MCF 10A (cell line): ENCODE measurements around a stretch of chr1.

GRCh38 chr1:61123218-61123834 is 41.0 kb downstream of the NFIA start:
- PRO-cap, result no peak
- RRBS, result no CpG with 5 or more reads among the region's 4 CpGs

DNA sequence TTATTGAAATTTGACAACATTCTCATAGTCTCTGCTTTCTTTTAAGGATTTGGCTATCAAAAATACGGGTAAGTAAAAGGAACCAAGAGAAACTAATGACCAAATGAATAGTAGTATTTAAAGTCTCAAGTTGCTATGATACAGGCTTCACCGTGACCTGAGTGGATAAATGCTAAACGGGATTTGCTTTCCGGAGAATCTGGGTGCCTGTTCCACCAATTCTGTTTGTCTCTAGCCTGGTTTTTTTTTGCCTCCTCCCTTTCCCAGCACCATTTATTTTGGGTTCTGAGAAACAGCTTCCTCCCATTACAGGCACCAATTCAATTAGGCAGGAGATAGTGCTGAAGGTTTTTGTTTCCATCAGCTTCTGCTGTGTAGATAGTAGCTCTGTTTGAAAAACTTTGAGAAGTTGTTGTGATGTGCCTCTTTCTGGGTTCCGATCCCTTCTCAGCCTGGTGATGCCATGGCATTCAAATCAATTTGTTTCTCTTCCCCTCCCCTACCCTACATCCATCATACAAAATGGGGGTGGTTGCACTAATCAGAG is 108.9 kb downstream of the NFIA start:
- PRO-cap, result no peak
- RRBS, result no CpG with 5 or more reads among the region's 5 CpGs

- PRO-cap, result bidirectional peak, plus-strand start at chr1:61318459, minus-strand start at chr1:61318470; bidirectional peak, plus-strand start at chr1:61318709, minus-strand start at chr1:61318532
- RRBS, result no CpG with 5 or more reads among the region's 10 CpGs
These were observed 236.0 kb downstream of the NFIA start for GRCh38 chr1:61318057-61319059.

DNA sequence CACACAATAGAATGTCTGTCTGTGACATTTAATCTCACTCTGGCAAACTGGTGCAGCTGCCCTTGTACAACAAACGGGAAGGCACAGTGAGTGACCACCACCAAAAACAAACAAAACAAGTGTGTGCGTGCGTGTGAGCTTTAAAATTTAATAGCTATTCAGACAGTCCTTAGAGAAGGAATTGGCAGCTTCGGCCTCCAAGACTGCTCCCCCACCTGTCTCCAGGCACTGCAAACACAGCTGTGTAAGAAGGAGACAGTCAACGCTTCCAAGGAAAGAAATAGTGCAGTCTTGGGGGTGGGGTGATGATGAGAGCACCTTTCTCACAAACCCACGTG is 84.3 kb downstream of the TM2D1 start:
- PRO-cap, result no peak
- RRBS, result no CpG with 5 or more reads among the region's 6 CpGs

GRCh38 chr1:61742997-61743417 is 727 bp downstream of the PATJ start:
- PRO-cap, result bidirectional peak, plus-strand start at chr1:61743476, minus-strand start at chr1:61743343
- RRBS, result no CpG with 5 or more reads among the region's 22 CpGs

GRCh38 chr1:62511036-62511801 is 74.4 kb downstream of the USP1 start:
- PRO-cap, result no peak
- RRBS, result no CpG with 5 or more reads among the region's 2 CpGs

- PRO-cap, result no peak
- RRBS, result no CpG with 5 or more reads among the region's 2 CpGs
These were observed 15.4 kb downstream of the ANGPTL3 start for GRCh38 chr1:62612744-62613048.

DNA sequence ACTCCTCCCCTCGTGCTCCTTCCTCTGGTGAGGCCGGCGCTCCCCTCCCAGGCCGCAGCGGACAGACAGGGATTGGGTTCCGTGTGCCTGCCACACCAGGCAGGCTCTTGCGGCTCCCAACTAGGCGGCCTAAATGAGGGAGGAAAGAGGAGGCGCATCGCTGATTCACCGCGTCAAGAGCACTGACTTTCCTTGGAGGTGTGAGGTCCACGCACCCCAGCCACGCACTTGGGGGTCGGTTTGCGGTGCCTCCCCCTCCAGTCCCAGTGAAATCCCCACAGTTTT is 1.4 kb upstream of the FOXD3 start:
- PRO-cap, result no peak
- RRBS, result no CpG with 5 or more reads among the region's 16 CpGs

DNA sequence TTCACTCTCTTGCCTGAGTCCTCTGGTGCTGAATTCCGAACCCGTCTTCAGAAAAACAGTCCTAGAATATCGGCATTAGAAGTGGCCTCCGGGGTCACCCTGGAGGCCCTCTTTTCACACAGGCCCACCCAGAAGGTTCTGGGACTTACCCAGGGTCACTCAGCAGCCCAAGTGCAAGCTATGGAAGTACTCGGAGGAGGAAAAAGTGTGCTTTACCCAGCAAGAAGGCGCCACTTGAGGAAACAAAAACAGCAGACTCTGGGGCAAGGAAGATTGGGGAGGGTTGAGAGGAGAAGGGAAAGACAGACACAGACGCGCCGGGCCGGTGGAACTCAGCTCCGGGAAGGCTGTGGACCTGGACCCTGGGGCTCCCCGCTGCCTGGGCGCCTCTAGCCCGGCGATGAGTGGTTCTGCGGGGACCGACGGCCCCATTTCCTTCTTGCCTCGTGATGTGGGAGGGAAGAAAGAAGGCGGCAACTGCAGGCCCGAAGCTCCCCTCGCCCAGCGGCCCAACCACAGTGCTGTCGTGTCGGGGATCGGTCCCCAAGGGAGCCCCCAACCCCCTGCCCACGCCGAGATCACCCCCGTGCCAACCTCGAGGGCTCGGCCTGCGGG is 7.1 kb downstream of the FOXD3 start:
- PRO-cap, result no peak
- RRBS, result 61% methylated on average over 7 of the region's 32 CpGs

DNA sequence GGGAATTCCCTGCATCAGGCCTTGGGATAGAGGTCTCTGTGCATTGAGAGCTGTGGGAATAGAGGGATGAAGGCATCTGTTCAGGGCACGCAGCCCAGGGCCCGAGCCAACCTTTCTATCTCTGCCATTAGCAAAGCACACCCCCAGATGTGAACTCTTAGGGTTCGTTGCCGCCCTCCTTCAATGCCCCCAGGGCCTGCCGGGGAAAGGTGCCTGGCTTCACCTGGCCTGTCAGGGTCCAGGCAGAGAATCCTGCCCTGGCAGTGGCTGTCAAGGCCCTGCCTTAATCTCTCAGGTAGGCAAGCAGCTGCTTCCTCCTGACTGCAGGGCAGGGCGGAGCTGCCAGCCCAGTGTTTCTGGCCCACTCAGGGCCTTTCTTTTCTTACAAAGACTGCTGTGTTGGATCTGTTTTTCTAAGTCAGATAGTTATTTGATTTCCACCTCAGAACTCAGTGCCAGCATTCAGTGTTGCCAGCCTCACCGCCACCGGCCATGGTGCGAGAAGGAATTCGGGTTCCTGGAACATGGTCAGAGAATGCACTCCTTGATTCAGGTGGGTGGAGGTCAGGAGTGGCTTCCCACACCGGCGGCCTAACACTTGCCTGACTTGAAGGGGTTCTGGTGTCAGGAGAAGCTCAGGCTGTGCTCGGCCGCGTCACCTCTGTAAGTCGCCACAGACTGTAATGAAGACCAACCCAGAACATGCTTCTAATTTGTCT is 76.2 kb downstream of the PGM1 start:
- PRO-cap, result no peak
- RRBS, result 87% methylated on average over 4 of the region's 16 CpGs

GRCh38 chr1:63847024-63847789 is 73.4 kb downstream of the ROR1 start:
- PRO-cap, result no peak
- RRBS, result no CpG with 5 or more reads among the region's 10 CpGs

DNA sequence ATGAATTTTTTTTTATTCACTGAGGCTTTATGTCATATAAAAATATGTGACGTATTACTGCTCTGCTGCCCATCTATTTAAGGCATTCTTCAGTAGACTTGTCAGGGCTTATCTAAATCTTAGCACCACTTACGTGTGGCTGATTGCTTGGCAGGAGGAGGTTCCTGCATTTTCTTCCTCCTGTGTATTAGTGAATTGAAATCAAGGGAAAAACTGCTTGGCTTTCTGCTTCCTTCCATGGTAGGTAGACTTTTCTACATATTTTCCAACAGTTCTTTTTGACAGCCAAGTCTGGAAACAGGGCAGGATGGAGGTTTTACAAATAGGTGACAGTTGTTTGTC is 80.3 kb downstream of the ROR1 start:
- PRO-cap, result no peak
- RRBS, result no CpG with 5 or more reads among the region's 2 CpGs

DNA sequence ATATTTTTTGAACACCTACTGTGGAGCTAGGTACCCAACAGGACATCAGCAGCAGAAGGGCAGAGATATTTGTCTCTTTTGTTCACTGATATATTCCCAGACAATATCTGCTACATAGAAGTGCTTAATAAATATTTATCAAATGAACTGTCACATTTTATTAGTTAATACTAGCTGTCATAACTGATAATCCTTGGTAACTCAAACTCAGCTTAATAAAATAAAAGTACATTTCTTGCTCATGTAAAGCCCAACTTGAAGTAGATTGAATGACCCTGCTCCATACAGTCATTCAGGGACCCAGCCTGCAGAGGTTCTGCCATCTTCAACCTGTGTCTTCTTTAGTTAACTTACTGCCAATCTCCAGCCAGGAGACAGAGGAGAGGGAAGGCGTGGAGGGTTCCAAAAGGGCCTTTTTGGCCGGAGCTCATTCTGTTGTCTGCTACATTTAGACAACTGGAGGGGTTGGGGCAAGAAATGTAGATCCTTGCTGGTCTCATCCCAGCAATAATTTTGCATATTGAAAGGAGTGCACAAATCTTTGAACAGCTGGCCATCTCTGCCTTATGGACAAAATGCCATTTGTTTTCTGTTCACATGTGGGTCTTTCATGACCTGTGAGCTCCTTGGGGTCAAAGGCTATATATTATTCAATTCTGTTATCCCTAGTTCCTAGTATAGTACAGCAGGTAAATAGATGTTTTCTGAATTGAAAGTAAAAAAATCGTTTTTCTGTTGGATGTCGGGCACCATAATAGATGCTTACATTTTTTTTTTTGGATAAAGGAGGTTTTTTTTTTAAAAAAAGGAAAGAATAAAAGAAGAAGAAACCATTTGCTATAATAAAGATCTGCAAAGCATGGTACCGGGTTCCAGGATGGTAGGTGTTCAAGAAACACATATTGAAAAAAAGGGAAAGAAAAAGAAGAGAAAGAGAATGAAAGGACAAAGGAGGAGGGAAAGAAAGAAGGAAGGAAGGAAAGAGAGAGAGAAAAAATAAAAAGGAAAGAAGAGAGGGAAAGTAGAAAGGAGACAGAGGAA is 124.1 kb downstream of the ROR1 start:
- PRO-cap, result no peak
- RRBS, result no CpG with 5 or more reads among the region's 5 CpGs

DNA sequence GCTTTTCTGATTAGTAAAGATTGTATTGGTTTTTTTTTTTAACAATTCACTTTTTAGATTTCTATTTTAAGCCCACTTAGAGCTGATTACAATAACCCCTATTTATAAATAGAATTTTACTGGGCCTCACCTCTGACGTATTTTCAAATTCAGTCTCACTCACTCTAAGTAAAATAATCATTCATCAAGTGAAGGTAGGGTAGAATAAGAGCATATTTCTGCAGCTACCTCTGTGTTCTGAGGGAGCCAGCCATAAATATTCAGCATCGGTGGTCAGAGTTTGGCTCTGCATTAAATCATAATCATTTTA is 95.8 kb upstream of the UBE2U start:
- PRO-cap, result no peak
- RRBS, result no CpG with 5 or more reads among the region's 2 CpGs

DNA sequence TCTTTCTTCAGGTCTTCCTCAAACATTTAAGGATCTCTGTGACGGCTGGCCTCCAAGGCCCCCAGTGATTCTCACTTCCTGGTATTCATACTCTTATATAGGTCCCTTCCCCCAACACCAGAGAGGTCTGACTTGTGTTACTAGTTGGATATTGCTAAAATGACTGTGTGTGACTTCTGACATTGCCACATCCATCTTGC is 116.9 kb downstream of the UBE2U start:
- PRO-cap, result no peak
- RRBS, result no CpG with 5 or more reads among the region's 1 CpG

DNA sequence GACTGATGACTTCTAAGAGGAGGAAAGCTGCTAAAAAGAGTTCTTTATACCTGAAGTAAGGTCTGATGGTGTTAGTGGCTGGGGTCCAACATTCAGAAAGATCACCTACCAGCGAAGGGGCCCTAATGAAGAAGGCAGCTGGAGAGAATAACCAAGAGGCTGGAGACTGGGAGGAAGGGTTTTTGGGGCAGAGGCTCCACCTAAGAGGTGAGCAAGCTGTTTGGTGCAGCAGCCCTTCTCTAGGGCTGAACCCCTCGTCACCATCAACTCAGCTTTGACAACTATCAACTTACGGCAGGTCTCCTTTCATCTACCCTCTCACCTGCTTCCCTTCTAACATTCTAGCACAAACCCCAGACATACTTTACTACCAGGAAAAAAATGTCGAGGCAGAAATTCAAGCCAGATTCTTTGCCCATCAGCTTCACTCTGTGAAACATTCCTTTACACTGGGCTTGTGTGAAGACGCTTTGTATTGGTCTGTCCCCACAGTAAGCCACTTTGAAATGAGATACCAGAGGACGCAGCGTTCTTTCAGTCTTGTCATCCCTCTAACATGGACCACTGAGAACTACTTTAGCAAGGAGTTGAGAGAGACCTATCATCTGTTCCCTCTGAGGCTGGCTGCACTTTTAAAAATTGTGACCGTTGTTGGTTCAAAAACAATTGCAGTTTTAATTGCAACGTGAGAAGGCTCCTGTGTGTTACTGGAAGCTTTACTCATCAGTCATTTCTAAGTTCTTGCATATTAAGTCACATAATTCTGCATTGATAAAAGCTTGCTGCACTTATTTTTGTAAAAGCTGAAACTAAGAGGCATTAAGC is 84.7 kb downstream of the RAVER2 start:
- PRO-cap, result no peak
- RRBS, result no CpG with 5 or more reads among the region's 9 CpGs

- PRO-cap, result no peak
- RRBS, result no CpG with 5 or more reads among the region's 6 CpGs
These were observed 78.7 kb upstream of the AK4 start for GRCh38 chr1:65069239-65069670.

DNA sequence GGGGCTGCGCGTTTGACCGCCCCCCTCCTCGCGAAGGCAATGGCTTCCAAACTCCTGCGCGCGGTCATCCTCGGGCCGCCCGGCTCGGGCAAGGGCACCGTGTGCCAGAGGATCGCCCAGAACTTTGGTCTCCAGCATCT is 236 bp downstream of the AK4 start:
- PRO-cap, result no peak
- RRBS, result 0% methylated on average over 4 of the region's 14 CpGs

GRCh38 chr1:65247892-65248354 is 61.4 kb upstream of the DNAJC6 start:
- PRO-cap, result bidirectional peak, plus-strand start at chr1:65248204, minus-strand start at chr1:65248056
- RRBS, result no CpG with 5 or more reads among the region's 2 CpGs

- PRO-cap, result bidirectional peak, plus-strand start at chr1:65254462, minus-strand start at chr1:65254361
- RRBS, result 2% methylated on average over 18 of the region's 73 CpGs
These were observed 55.1 kb upstream of the DNAJC6 start for GRCh38 chr1:65254231-65254743.